Cerebellum (tissue), 5 donors: ENCODE data around the genes SLC52A3, ANGPT4 and TMEM74B.

DNA sequence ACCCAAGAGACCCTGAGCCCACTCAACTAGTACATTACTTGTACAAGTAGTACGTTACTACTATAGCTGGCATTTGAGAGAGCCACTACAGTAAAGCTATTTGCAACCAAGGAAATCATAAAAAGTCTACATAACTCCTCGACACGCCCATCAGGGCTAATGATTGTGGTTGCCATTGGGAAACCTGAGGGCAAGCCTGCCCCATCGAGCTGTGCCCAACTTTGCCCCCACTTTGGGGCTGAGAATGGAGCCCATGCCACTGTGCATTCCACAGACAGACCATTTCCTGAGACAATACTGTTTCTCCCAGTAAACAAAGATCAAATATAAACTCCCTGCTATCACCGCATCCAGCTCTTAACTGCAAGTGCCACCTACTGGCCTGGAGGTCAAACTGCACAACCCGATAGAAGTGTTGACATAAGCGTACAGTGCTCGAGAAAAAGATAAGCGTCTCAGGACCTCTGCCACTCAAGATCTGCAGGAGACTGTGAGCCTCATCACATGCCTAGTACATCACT is 4.8 kb upstream of the DEFB126 start:
- PRO-cap, 3 experiments, result no peak in any of the 3 experiments
- RAMPAGE, long total RNA, result no peak

- PRO-cap, 3 experiments, result peak in 3 of 3 experiments; most common minus-strand start chr20:327168 (in 2)
- RAMPAGE, long total RNA, result no peak
These were observed 1.3 kb downstream of the SOX12 start for GRCh38 chr20:326515-327218.

- PRO-cap, 3 experiments, result no peak in any of the 3 experiments
- RAMPAGE, long total RNA, result no peak
These were observed 3.1 kb downstream of the SOX12 start for GRCh38 chr20:328138-329264.

DNA sequence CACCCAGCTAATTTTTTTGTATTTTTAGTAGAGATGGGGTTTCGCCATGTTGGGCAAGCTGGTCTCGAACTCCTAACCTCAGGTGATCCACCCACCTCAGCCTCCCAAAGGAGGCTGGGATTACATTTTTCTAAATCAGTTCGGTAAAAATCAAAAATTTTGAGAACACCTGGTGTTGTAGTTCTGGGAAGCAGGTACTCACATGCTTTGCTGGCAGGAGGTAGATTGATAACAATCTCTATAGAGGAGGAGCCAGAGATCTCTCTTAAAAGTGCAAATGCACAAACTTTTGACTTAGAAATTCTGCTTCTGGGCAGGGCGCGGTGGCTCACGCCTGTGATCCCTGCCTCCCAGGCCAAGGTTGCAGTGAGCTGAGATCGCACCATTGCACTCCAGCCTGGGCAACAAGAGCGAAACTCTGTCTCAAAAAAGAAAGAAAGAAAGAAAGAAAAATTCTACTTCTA is 14.6 kb upstream of the TRIB3 start:
- PRO-cap, 3 experiments, result no peak in any of the 3 experiments
- RAMPAGE, long total RNA, result no peak

GRCh38 chr20:483564-483984 is 21.2 kb upstream of the TBC1D20 start:
- PRO-cap, 3 experiments, result no peak in any of the 3 experiments
- RAMPAGE, long total RNA, result no peak

- PRO-cap, 3 experiments, result no peak in any of the 3 experiments
- RAMPAGE, long total RNA, result no peak
These were observed 21.6 kb downstream of the TCF15 start for GRCh38 chr20:588574-588873.

DNA sequence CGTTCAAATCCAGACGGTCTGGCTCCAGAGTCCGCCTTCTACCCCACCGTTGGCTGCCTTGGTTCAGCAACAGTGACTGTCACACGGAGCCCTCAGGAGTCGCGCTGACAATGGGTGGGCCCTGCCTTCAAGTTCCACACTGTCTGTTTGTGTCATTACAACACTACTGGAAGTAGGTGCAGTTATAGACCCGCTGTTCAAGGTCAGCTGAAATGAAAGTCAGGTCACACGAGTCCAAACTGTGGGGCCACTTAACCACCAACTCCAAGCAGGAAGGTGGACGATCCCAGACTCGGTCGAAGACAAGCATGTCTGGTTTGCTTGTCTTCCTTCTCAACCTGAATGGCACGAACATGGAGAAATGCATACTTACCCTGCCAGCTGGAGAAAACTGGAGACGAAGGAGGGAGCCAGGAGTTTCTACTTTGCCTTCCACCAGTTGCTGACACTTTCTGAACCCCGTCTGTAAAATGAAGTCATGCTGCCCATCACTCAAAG is 907 bp upstream of the SRXN1 start:
- PRO-cap, 3 experiments, result no peak in any of the 3 experiments
- RAMPAGE, long total RNA, result no peak

- PRO-cap, 3 experiments, result peak in 1 of 3 experiments; most common minus-strand start chr20:768484 (in 1)
- RAMPAGE, long total RNA, result no peak
These were observed at the start of gene SLC52A3 for GRCh38 chr20:768196-769097. TSS of gene SLC52A3 (minus strand) at chr20:768500.

GRCh38 chr20:840937-841594 is 7.6 kb downstream of the FAM110A start:
- PRO-cap, 3 experiments, result no peak in any of the 3 experiments
- RAMPAGE, long total RNA, result no peak

DNA sequence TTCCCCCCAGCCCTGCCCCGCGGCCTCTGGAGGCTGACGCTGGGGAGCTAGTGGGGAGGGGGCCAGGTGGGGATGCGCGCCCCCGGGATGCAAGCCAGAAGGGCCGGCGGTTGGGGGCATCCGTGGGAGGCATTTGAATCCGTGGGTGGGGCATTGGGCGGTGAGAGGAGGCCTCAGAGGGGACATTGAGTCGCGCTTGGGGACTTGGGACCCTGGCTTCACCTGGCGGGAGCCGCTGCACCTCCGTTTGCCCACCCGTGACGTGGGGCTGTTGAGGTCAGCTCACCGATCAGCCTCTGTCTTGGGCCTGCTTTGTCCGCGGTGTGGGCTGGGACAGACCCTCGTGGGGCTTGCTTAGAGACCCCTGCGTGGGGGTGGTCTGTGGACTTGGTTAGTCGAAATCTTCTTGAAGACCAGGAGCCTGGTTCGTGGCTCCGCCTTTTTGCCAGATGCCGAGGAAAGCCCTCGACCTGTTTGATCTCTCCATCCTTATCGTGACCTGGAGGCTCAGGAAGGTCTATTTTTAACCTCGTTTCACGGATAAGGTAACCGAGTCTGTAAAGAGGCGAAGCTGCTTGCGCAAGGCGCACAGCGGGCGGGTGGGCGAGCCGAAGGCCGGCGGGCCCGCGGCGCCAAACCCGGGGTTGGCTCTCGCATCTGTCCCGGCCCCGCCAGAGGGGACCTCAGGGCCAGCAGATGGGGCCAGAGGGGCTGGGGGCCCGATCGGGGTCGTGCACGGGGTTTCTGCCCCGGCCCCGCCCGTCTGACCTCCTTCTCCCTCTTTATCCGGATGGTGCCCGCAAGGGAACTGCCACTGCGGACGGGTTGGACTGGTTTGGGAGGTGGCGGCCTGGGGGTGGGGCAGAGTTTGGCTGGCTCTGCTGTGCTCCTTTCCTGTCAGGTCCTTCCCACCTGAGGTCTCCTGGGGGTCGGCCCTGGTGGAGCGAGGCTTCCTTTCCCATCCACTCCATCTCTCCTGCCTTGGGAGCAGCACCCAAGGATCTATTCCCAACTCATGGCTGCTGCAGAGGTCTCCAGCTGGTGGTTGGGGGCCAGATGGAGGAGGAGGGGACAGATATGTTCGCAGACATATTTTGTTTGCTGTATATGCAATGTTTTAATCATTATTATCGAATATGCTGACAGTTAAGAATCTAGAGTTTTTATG is 8.5 kb downstream of the FAM110A start:
- PRO-cap, 3 experiments, result no peak in any of the 3 experiments
- RAMPAGE, long total RNA, result no peak

GRCh38 chr20:845967-846673 is 12.6 kb downstream of the FAM110A start:
- PRO-cap, 3 experiments, result no peak in any of the 3 experiments
- RAMPAGE, long total RNA, result no peak

- PRO-cap, 3 experiments, result no peak in any of the 3 experiments
- RAMPAGE, long total RNA, result no peak
These were observed at the start of gene ANGPT4 for GRCh38 chr20:916023-916618. TSS of gene ANGPT4 (minus strand) at chr20:916334.

DNA sequence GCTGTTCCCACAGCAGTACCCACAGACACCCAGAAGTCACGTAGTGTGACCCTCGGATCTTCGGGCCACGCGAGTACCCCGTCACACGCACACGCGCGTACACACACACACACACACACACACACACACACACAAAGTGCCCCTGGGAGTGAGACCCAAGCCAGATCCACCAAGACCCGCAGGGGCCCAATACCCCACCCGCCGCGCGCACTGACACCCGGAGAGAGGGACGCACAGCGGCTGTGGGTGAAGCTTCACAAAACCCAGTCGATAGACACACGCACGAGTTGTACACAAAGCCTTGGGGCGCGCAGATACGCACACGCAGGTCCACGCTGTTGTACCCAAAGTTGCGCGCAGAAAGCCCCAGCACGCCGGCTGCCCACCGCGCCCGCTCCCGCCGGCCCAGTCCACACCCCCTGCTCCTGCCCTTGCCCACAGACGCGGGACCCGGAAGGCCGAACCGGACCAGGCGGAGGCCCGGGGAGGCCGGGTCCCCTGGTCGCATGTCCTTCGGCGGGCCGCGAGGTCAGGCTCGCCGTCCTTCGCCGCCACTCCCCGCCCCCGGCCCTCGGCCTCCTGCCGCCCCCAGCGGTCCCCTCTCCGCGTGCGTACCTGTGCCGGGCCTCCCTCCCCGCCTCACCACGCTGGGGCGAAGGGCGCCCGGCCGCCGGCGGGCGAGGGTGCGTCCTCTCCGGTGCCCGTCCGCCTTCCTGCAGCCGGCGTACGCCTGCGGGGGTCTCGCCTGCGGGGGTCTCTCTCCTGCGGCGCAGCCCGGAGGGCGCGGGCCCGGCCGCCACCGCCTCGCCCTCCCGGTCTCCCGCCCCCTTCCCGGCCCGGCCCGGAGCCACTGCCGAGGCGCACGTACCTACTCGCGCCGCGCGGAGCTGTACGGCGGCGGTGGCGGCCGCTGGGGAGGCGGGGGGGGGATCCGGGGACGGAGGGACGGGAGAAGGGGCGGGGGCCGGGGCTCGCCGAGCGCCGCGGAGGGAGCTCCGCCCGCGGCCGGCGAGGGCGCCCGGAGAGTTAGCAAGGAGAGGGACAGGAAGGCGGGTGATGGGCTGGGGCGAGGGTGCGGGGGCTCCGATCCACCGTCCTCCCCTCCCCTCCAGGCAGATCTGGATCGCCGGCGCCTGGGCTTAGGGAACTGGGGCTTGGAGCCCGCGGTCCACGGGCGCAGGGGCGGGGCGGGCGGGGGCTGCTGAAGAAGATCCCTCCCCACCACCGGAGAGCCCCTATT is at the start of gene TMEM74B:
Gene TMEM74B, minus strand, starts transcription at position 459 of the 1,240 bp plus-strand sequence.
- PRO-cap, 3 experiments, result no peak in any of the 3 experiments
- RAMPAGE, long total RNA, result no peak

DNA sequence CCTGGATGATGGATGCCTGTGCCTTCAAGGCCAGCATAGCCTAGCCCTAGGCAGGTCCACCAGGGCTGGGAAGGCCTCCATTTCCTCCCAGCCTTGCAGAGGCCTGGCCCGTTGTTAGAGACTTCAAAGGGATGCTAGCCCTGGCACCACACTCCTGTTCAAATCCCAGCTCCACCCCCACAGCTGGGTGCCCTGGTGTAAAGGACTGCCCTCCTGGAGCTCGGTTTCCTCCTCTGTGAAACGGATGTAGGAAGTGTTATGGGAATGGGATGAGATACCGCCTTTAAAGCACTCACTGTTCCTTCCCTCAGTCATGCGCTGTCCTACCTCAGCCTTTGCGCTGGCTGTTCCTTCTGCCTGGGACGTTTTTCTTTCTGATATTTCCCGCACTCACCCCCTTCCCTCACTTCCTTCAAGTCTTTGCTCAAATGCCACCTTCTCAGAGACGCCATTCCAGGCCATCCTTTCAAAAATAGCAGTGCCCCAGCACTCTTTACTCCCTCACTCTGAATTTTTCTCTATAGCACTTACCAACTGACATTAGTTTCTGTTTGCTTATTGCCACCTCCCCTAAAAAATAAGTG is 2.0 kb upstream of the TMEM74B start:
- PRO-cap, 3 experiments, result no peak in any of the 3 experiments
- RAMPAGE, long total RNA, result no peak

DNA sequence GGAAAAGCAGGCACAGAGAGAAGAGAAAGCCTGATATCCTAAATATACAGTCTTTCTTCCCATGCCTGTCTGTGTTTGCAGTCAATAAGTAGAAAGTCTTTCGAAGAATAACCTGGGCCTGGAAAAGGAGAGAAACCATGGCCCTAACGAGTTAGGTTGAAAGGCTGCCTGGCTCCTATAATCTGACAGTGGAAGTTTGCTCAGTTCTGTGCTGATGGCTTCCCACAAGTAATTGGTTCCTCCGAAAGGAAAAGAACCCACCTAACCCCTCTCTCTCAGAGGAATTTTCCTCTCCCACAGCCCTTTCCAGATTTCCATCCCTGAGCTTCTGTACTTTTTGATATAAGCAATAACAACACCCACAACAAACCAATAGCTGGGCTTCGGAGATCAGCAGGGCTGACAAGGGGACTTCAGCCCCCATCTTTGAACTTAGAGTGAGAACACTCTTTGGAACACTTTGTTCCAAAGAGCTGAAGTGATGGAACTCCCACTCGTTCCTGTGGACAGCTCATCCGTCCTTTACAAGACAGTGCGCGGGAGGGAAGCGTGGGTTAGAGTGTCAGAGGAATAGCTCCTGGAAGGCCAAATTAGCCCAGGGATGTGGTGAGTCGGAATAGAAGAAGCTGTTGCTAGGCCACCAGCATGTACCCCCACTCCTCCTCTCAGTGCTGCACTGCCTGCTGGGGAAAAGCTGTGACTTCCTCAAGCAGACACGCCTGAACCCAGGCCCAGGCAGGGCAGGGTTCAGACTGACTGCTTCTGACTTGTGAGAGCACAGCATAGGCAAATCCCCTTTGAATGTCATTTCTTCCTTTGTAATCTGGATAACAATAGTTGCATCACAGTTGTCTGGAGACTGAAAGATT is 1.8 kb downstream of the SDCBP2 start:
- PRO-cap, 3 experiments, result no peak in any of the 3 experiments
- RAMPAGE, long total RNA, result no peak

DNA sequence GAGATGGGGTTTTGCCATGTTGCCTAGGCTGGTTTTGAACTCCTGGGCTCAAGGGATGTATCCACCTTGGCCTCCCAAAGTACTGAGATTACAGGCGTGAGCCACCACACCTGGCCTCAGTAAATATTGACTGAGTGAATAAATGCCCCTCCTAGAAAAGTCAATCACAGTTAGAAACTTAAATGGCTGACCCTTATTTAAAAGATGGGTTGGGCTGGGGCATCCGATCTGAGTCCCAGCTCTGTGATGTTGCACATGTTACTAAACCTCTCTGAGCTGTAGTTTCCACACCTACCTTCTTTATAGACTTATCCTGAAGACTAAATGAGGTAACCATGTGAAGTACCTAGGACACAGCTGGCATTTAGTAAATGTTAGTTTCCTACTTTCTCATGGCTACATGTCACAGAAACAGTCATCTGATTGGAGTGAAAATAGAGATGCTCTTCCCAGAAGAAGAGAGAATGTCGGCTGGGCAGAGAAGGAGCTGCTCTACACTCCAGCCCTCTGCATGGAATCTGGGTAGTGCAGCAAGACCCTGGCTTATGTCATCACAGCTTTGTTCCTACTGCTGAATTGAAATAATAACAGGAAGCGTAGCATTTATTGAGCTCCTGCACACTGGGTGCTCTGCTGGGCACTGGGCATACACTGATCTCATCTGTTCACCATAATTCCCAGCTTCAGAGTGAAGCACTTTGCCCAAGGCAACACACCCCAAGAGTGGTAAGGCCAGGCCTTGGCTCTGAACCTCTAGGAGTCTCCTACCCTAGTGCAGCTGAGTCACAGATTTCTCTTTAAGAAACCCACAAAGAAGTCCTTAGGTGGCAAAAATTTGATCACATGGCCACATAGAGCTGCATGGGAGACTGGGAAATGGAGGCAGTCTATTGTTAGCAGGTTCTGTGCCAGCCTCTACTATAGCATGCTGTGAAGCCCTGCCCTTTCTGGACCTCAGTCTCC is 3.7 kb upstream of the SDCBP2 start:
- PRO-cap, 3 experiments, result peak in 2 of 3 experiments; most common minus-strand start position 520 of the sequence (in 2)
- RAMPAGE, long total RNA, result no peak

GRCh38 chr20:1369657-1370148 is 23.2 kb downstream of the FKBP1A start:
- PRO-cap, 3 experiments, result no peak in any of the 3 experiments
- RAMPAGE, long total RNA, result no peak

- PRO-cap, 3 experiments, result no peak in any of the 3 experiments
- RAMPAGE, long total RNA, result no peak
These were observed 7.0 kb downstream of the FKBP1A start for GRCh38 chr20:1385666-1386515.

GRCh38 chr20:1397653-1397852 is 4.7 kb upstream of the FKBP1A start:
- PRO-cap, 3 experiments, result no peak in any of the 3 experiments
- RAMPAGE, long total RNA, result no peak

DNA sequence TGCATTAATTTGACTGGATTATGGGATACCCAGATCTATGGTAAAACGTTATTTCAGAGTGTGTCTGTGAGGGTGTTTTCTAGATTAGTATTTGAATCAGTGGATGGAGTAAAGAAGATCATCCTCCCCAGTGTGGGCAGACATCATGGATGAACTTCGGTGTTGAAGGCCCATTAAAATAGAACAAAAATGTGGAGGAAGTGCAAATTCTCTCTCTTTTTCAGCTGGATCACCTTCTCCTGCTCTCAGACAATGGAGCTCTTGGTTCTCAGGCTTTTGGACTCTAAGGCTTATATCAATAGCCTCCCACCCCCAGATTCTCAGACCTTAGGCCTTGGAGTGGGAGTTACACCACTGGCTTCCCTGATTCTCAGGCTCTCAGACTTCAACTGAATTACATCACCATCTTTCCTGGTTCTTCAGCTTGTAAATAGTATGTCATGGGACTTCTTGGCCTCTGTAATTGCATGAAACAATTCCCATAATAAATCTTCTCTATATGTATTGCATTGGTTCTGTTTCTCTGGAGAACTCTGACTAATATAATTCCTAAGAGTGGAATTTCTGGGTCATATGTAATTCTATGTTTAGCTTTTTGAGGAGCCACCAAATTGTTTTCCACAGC is 36.6 kb downstream of the NSFL1C start:
- PRO-cap, 3 experiments, result no peak in any of the 3 experiments
- RAMPAGE, long total RNA, result no peak